Upper lobe of left lung (tissue), 5 donors: ENCODE results near the gene ATP13A2.

DNA sequence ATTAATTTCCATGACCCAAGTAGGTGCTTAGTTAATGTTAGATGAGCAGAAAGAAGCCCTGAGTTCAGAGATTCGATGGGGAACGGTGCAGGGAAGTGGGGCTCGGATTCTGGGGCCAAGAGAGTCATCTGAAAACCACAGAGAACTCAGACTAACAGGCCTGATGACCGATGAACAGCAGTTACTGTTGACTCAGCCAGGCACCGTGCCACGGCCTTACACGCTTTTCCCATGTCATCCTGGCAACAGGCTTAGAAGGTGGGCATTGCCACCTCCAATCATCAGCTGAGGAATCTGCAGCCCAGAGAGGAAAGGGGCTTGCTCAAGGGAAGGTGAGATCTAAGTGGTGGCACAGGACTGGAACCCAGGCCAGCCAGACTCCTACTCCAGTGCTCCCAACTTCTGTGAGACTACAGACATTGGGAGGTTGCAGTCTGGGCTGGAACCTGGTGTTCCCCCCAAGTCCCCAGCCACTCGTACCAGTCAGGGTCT lies 182.9 kb downstream of the NECAP2 start:
- PRO-cap, 2 experiments: no peak in any of the 2 experiments
- RAMPAGE, long total RNA, 4 experiments: no peak in any of the 4 experiments

DNA sequence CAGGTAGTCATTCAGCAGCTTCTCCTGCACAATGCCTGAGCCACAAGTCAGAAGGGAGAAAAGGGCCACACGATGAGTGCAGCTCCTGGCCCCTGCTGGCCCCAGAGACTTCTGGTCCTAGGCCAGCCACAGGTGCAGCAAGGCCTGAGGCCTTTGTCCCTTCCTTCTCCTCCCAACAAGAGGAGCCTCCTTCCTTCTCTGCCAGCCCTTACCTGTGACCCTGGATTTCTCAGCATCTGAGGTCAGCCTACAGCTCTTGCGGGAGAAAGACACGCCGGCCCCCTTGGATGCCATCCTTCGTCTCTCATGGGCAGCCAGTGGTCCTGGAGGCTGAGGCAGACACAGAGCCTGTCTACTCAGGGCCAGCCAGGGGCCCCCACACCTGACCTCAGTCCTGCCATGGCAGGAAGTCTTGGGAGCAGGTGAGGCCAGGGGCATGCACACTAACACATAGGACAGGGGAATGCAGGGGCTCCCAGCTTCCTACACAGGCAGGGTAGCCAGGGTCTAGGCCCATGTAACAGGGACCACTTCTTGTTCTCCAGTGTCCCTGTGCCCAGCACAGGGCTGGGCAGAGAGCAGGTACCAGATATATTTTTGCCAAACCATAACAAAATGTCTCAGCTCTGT lies 202.4 kb downstream of the NECAP2 start:
- PRO-cap, 2 experiments: no peak in any of the 2 experiments
- RAMPAGE, long total RNA, 4 experiments: no peak in any of the 4 experiments

GRCh38 chr1:16699180-16700016 lies 222.3 kb upstream of the CROCC start:
- PRO-cap, 2 experiments: no peak in any of the 2 experiments
- RAMPAGE, long total RNA, 4 experiments: no peak in any of the 4 experiments

DNA sequence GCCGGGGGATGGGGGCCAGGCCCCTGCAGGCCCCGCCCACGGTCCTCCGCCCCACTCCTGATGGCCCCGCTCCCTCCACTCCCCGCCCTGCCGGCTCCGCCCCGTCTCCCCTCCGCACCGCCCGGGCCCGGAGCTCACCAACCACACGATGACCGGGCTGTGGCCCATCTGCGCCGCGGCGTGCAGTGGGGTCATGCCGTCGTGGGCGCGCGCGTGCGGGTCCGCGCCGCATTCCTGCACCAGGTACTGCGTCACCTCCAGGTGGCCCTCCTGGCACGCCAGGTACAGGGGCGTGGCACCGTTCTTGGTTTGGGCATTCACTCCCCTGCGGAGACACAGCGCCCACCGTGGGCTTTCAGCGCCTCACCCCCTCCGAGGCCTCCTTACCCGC lies 214.0 kb upstream of the CROCC start:
- PRO-cap, 2 experiments: no peak in any of the 2 experiments
- RAMPAGE, long total RNA, 4 experiments: no peak in any of the 4 experiments

- PRO-cap, 2 experiments: peak in 2 of 2 experiments; most common plus-strand start chr1:16895809 (in 1); most common minus-strand start chr1:16895673 (in 1)
- RAMPAGE, long total RNA, 4 experiments: start-site peak on the plus strand in 3 of 4 experiments, at chr1:16895725-16896218 at its widest, 26 to 51 reads per replicate
These were observed 26.1 kb upstream of the CROCC start for GRCh38 chr1:16895154-16896472.

DNA sequence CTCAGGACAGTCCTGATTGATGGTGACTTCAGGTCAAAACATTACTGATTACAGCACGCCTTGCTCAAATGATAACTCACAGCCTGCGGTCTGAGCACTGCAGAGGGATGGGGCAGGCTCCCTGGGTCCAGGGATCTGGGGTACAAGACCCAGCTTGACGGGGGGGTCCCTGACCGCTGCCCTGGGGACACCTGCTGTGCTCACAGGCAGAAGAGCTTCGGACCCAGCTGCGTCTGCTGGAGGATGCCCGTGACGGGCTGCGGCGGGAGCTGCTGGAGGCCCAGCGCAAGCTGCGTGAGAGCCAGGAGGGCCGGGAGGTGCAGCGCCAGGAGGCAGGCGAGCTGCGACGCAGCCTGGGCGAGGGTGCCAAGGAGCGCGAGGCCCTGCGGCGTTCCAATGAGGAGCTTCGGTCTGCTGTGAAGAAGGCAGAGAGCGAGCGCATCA lies 25.3 kb downstream of the MFAP2 start:
- PRO-cap, 2 experiments: no peak in any of the 2 experiments
- RAMPAGE, long total RNA, 4 experiments: start-site peak on the plus strand in 2 of 4 experiments, centred at positions 273 to 329 of the sequence, 15 to 33 reads per replicate

DNA sequence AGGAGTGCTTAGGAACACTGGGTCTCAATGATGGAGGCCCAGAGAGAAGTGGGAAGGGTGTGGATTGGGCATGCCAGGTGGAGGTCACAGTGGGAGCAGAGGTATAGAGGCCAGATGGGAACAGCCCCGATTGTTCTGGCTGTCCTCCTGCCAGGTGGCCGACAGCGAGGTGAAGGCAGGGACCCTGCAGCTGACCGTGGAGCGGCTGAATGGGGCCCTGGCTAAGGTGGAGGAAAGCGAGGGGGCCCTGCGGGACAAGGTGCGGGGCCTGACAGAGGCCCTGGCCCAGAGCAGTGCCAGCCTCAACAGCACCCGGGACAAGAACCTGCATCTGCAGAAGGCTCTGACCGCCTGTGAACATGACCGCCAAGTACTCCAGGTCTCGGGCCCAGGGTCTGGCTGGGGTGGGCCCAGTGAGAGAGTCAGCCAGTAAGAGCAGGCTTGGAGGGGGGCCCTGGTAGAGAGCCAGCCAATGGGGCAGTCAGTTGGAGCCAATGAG lies 11.4 kb downstream of the MFAP2 start:
- PRO-cap, 2 experiments: no peak in any of the 2 experiments
- RAMPAGE, long total RNA, 4 experiments: start-site peak on the plus strand in 1 of 4 experiments, centred at position 188 of the sequence, 8 reads per replicate

DNA sequence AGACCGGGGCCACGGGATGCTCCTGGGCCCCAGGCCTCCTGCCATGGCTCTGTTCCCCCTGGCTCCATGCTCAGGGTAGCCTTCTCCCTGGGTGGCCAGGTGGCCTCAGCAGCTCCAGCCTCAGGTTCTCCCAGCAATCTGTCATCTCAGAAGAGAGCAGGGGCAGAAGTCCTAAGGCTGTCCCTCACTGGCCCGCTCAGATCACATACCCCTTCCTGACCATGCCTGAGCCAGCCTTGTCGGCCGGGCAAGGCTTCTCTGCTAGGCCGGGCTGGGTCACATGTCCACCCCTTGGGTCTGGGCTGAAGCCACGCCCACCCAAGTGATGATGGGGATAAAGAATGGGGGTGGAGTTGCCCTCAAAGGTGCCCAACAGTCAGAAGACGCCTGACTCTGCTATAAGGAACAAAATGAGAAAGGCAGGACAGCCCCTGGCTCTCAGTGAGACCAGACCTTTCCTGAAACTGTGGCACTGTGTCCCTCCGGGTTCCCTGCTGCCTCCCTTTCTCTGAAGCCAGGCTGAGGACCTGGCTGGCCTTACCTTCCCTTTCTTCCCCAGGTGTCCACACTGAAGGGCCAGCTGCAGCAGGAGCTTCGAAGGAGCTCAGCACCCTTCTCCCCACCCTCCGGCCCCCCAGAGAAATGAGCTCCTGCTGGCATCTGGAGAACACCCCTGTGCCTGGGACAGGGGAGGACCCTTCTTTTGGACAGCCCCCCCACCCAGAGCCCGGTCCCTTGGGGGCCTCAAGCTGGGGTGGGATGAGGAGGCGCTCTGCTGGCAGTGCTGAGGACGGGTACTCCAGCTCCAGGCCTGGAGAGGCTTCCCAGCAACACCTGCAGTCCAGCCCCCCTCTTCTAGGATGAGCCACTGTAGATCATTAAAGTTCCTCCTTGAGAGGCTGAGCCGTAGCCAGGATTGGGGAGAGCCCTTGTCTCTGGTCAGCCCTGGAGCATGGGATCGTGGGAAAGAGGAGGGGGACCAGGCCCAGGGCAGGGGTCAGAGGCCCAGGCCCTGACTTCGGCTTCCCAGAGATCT lies 8.3 kb downstream of the MFAP2 start:
- PRO-cap, 2 experiments: no peak in any of the 2 experiments
- RAMPAGE, long total RNA, 4 experiments: no peak in any of the 4 experiments

DNA sequence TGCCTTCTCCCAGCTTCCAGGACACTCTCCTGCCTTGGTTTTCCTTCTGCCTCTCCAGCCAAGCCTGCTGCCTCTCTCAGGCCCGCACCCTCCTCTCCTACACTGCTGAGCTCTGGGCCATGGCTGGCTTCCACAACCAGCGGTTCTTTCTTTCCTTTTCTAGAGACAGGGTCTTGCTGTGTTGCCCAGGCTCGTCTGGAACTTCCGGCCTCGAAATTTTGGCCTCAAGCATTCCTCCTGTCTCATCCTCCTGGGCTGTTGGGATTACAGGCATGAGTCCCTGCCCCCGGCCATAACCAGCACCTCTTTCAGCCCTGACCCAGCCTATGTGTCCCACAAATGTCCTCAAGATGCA lies 548 bp upstream of the MFAP2 start:
- PRO-cap, 2 experiments: no peak in any of the 2 experiments
- RAMPAGE, long total RNA, 4 experiments: no peak in any of the 4 experiments

DNA sequence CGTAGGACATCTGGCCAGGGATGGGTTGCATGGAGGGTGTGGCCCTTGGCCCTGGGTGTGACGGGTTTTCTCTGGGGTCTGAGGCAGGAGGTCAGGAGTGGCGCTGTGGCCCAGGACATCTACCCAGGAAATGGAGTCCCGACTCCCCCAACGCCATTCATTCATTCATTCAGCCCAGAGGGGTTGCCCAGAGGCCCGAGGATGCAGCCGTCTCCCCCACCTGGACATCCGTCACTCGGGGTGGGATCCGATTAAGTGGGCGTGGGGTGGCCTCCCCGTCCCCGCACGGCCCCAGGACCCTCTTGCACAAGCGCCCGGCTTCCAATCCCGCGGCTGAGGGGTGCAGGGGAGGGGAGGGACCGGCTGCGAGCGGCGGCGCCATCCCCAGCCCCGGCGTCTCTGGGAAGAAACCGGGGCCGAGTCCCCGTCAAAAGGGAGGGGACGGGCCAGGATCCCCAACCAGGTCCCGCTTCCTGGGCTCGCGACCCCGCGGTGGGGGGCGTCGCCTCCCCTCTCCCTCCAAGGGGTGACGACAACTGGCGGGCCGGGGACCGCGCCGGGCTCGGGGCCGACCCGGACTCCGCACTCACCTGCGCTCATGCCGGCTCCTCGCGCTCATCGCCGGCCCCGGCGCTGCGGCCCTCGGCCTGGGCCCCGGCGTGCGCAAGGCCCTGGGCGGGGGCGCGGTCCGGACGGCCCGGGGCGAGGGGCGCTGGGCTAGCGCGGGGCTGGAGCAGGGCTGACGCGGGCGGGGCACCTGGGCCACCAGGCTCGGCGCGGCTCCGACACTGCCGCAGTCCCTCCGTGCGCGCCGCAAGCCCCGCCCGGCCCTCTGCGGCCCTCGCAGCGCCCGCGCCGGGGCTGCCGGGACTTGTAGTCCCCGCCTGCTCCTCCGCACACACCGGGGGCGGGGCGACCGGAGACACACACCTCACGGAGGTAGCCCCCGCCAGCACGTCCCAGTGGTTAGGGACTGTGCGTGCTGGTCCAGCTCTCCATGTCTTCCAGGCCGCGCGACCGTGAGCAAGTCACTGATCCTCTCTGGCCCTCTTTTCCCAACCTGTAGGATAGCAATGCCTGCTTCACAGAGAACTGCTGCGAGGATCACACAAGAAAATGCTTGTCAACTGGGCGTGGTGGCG lies at the start of gene ATP13A2:
Gene ATP13A2 (minus strand): TSS at position 790 of the 1,142 bp plus-strand sequence.
- PRO-cap, 2 experiments: peak in 2 of 2 experiments; most common minus-strand start position 790 of the sequence (in 1)
- RAMPAGE, long total RNA, 4 experiments: no peak in any of the 4 experiments

- PRO-cap, 2 experiments: no peak in any of the 2 experiments
- RAMPAGE, long total RNA, 4 experiments: no peak in any of the 4 experiments
These were observed 354 bp upstream of the PADI1 start for GRCh38 chr1:17204641-17204906.

- PRO-cap, 2 experiments: no peak in any of the 2 experiments
- RAMPAGE, long total RNA, 4 experiments: no peak in any of the 4 experiments
These were observed 2.3 kb downstream of the PADI3 start for GRCh38 chr1:17251239-17251622.

GRCh38 chr1:17431463-17431965 lies 8.0 kb downstream of the RCC2 start:
- PRO-cap, 2 experiments: no peak in any of the 2 experiments
- RAMPAGE, long total RNA, 4 experiments: no peak in any of the 4 experiments

DNA sequence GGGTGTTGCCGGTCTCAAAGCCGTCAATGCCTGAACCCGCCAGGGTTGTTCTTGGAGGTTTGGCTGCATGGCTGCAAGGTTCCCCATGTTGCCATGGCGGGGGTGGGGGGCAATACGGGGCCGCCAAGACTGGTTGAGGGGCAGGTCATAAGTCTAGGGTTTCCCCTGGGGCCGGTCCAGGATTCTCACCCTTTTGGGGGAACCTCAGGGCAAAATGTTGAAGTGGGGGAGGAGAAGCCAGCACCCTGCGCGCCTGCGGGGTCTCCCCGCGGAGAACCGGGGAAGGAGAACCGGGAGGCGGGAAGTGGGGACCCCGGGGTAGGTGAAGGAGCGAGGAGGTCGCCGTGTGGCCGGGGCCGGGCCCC lies 395 bp upstream of the ARHGEF10L start:
- PRO-cap, 2 experiments: no peak in any of the 2 experiments
- RAMPAGE, long total RNA, 4 experiments: no peak in any of the 4 experiments

DNA sequence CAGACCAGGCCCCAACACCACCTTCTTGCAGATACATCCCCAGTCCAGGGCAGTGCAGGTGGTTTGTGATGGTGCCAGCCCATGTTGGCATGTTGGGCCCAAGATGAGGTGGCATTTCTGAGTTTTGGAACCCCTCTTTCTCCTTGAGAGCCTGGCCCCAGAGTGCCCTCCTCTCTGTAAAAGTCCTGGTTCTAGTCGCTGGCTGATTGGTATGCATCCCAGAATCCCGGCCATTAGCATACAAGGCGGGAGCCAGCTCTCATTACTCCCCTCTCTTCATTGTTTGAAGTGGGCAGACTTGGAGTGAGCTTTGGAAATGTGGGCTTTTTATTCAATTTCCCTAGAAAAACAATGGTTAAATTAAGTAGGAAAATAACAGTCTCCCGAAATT lies 7.8 kb downstream of the ARHGEF10L start:
- PRO-cap, 2 experiments: no peak in any of the 2 experiments
- RAMPAGE, long total RNA, 4 experiments: no peak in any of the 4 experiments

GRCh38 chr1:17564519-17565069 lies 25.1 kb downstream of the ARHGEF10L start:
- PRO-cap, 2 experiments: no peak in any of the 2 experiments
- RAMPAGE, long total RNA, 4 experiments: no peak in any of the 4 experiments

- PRO-cap, 2 experiments: no peak in any of the 2 experiments
- RAMPAGE, long total RNA, 4 experiments: no peak in any of the 4 experiments
These were observed 29.5 kb downstream of the ARHGEF10L start for GRCh38 chr1:17568973-17569444.

GRCh38 chr1:17586137-17587119 lies 46.9 kb downstream of the ARHGEF10L start:
- PRO-cap, 2 experiments: no peak in any of the 2 experiments
- RAMPAGE, long total RNA, 4 experiments: no peak in any of the 4 experiments

DNA sequence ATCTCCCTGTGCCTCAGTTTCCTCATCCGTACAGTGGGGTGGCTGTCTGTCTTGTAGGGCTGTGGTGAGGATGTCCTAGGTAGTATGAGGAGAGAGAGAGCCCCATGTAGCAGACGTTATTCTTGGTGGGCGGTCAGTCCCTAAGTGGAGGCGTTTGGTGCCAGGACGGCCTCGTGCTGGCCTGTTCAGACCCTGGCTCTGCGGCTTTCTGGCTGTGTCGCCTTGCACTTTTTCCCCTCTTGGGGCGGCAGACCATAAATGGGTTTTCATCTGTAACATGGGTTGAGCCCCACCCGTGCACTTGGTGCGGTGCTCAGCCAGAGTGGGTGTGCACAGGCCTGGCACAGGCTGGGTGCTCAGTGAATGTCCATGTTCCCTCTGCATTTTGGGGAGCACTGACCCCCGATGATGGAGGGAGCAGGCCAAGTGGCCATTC lies 78.2 kb downstream of the ARHGEF10L start:
- PRO-cap, 2 experiments: no peak in any of the 2 experiments
- RAMPAGE, long total RNA, 4 experiments: no peak in any of the 4 experiments

- PRO-cap, 2 experiments: no peak in any of the 2 experiments
- RAMPAGE, long total RNA, 4 experiments: no peak in any of the 4 experiments
These were observed 91.5 kb downstream of the ARHGEF10L start for GRCh38 chr1:17630955-17631366.